Measurements from ENCODE around the gene KNDC1.

GRCh38 chr10:132642136-132642732 lies 104.6 kb downstream of the INPP5A start:
- PRO-cap: no peak

DNA sequence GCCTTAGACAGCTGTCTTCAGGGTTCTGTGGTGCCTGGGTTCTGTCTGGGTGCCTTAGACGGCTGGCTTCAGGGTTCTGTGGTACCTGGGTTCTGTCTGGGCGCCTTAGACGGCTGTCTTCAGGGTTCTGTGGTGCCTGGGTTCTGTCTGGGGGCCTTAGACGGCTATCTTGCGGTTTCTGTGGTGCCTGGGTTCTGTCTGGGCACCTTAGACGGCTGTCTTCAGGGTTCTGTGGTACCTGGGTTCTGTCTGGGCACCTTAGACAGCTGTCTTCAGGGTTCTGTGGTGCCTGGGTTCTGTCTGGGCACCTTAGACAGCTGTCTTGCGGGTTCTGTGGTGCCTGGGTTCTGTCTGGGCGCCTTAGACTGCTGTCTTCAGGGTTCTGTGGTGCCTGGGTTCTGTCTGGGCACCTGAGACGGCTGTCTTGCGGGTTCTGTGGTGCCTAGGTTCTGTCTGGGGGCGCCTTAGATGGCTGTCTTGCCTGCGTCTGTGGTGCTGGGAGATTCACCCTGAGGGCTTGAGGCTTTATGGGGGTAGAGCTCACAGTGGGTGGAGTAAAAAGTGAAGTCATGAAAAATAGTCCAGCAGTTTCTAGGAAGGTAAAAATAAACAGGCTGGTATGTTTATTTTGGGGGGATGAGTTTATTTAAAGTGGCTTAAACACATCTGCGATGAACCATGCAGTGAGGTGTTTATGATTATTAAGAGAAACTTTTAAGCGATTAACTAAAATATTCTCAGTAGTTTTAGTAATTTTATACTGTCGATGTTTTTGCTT lies 64.4 kb downstream of the NKX6-2 start:
- PRO-cap: no peak

DNA sequence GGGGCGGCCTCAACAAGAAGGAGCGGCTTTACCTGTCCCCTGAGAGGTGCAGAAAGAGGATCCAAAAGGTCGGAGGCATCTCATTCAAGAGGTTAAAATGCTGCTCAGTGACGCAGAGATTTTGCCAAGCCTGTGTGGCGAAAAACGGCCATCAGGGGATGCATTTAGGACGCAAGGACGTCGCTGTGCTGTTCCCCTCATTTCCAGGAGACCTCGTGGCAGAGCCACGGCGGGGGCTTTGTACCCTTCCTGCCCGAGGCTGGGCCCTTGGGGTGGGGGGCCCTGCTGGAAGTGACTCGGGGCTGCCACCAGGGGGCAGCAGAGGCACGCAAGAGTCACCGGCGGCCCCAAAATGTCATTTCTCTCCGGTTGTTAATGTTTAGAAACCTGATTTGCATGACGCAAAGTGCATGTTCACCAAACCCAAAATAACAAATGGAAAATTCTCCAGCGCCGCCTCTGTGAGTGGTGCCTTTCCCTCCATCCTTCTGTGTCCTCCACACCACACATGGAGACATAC lies 50.9 kb upstream of the NKX6-2 start:
- PRO-cap: no peak

DNA sequence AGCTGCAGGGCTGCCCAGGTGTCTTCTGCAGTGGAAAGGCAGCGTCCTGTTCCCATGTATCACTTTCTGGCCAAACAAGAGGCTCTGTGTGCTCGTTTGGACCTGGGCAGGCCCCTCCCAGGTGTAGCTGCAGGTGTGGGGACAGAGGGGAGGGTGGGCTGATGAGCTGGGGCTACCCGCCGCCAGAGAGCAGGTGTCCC lies 75.7 kb upstream of the NKX6-2 start:
- PRO-cap: no peak

DNA sequence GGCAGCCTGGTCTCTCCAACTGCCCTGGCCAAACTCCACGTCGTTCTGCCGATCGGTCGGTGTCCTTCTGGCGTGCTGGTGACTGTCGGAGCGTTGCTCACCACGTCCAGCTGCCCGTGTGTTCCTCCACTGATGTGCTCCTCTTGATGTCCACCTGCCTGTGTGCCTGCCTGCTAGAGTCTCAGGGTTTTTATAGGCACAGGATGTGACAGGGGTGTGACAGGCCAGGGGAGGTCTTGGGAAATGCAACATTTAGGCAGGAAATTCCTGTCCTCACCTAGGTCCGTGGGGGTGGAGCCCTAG lies 25.1 kb upstream of the CFAP46 start:
- PRO-cap: unidirectional peak, minus-strand start at position 164 of the sequence

DNA sequence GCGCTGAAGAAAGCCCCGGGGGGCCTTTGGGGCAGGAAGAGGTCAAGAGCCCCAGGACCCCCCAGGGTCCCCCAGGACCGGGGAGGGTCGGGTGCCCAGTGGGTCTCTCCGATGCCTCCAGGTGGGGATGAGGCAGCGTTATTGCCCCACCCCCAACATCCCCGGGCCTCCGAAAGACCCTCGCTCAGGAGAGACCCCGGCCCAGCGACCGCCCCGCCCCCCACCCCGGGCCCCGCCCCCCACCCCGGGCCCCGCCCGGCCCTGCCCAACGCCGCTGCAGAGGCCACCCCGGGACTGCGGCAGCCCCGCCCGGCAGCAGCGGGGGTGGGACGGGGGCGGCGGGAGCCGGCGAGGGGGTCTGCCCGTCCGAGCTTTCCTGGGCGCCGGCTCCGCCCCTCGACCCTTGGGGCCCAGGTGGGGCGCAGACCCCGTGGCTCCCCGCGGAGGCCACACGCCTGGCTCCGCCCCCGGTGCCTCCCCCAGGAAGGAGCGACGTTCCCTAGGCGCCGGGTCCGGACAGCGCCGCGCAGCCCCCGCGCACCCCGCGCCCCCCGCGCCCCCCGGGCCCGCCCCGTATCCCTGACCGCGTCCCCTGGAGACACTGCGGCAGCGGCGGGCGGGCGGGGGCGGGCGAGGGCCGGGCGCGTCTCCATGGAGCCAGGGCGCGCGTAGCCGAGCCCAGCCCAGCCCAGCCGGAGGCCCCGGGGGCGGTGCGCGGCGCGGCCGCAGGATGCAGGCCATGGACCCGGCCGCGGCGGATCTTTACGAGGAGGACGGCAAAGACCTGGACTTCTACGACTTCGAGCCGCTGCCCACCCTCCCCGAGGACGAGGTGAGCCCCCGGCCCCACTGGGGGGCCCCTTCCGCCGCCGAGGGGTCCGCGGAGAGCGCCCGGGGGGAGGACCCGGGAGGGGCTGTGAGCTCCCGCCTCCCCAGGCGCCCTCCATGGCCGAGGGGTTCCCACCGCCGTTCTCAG lies at the start of gene KNDC1:
Gene KNDC1 (plus strand): TSS at position 482 of the 976 bp plus-strand sequence.
- PRO-cap: no peak

- PRO-cap: no peak
Observed at GRCh38 chr10:133229028-133229528, 939 bp upstream of the UTF1 start.

GRCh38 chr10:133249880-133250470 lies 12.3 kb downstream of the VENTX start:
- PRO-cap: no peak

GRCh38 chr10:133260796-133262051 lies 15.4 kb downstream of the ADAM8 start:
- PRO-cap: bidirectional peak, plus-strand start at chr10:133262222, minus-strand start at chr10:133261942

- PRO-cap: no peak
Observed at GRCh38 chr10:133287915-133288210, 11.2 kb upstream of the ADAM8 start.

DNA sequence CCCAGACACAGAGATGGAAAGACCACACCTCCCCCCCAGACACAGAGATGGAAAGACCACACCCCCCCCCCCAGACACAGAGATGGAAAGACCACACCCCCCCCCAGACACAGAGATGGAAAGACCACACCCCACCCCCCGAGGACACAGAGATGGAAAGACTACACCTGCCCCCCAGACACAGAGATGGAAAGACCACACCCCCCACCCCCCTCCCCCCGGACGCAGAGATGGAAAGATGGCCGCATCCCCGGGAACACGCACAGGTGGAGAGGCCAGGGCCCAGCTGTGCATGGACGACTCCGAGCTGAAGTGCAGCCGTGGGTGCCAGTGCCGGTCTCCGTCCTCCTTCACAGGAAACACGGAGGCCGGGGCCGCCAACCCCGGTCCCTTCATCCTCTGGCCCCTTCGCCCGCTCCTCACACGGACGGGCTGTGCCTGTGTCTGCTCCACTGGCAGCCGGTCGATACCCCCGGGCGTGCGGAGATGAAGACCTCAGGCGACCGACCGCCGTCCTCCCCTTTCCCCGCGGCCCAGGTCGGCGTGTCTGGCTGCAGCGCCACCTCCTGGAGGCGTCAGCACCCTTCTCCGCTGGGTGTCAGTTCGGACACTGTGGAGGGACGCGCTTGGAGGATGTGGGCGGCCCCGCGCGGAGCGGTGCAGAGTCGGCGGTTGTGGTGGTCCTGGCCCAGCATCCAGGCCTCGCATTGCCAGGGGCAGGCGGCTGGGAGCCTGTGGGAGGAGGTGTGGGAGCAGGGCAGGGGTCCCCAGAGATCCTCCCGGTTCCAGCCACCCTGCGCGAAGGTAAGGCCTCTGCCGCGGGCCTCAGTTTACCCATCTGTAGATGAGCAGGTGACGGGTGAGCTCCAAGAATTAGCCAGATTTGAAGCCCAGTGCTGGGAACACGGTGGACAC lies 9.8 kb downstream of the ZNF511 start:
- PRO-cap: no peak

- PRO-cap: no peak
Observed at GRCh38 chr10:133352950-133354102, 4.5 kb downstream of the FUOM start.

- PRO-cap: no peak
Observed at GRCh38 chr10:133465463-133465922, 11.7 kb downstream of the SCART1 start.